Mesenteric fat pad (tissue), 1 donor: ENCODE measurements around the genes CETN1 and YES1.

DNA sequence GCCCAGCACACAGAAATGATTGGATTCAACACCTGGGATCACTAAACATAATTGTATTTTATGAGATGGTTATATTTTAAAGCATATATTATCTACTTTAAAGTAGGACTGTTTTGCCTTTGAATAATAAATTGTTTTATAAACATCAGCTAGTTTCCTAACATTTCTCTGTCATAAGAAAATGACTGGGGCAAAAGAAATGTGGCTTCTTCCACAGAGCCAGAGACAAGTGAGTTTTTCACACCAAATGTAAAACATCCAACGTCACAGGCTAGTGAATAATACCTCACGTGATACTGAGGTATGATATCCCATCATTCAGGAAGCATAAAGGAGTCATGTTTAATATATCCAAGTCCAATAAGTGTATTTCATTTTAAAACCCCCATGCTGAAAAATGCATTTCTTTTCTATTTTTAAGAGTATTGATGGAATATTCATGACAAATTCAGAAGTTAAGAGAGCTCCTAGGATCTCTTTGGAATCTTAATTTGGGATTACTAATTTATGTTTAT lies 5.9 kb downstream of the COLEC12 start:
- PRO-cap = no peak

DNA sequence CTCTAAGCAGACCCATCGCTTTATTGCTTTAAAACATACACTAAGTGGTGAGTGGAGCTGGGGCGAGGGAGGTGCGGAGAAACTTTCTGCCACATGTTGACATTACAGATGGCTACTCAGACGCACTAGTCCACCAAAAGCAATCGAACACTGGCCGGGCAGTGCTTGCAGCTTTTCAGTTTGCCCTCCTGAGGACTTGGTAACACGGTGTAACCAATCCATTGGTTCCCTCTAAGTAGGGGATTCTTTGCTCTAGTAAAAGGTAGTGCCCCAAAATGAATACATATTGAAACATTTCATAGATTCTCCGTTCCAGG lies 954 bp upstream of the COLEC12 start:
- PRO-cap = no peak

GRCh38 chr18:580005-580594 lies at the start of gene CETN1:
Gene CETN1, plus strand, starts transcription at chr18:580380.
- PRO-cap = no peak

- PRO-cap = no peak
Measured at GRCh38 chr18:798524-799374, 13.3 kb downstream of the YES1 start.

DNA sequence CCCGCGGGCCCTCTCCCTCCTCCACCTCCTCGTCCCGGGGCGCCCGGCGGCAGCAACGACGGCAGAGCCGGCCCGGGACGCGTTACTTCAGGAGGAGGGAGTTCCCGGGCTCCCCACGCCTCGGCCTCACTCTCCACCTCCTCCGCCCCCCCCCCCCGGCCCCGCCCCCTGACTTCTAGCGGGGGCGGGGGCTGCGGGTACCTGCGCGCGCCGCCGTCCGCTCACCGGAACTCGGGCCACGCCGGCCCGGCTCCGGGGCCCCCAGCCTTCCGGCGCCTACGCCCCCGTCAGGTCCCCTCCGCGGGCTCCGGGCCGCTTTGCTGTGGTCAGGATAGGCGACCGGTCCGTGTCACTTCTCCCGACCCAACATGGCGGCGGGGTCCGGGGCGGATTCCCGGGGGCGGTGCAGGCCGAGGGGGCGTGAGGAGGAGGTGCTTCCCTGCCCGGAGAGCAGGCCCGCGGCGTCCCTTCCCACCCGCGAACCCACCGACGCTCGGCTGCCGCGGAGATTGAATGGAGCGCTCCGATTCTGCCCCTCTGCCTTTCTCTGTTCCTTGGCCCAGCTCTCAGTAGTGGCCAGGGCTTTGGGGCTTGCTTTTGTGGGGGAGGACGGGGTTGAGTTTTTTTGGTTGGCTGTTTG lies at the start of gene YES1:
Gene YES1 (minus strand): TSS at position 60 of the 640 bp plus-strand sequence.
- PRO-cap = bidirectional peak, plus-strand start at position 229 of the sequence, minus-strand start at position 60 of the sequence

- PRO-cap = no peak
Measured at GRCh38 chr18:814366-815231, 2.6 kb upstream of the YES1 start.

GRCh38 chr18:1392106-1392474 lies 487.4 kb downstream of the ADCYAP1 start:
- PRO-cap = no peak

- PRO-cap = no peak
Measured at GRCh38 chr18:2087949-2088272, 483.4 kb downstream of the METTL4 start.

- PRO-cap = no peak
Measured at GRCh38 chr18:2589345-2589738, 18.0 kb downstream of the NDC80 start.

GRCh38 chr18:2657192-2657498 lies 1.6 kb downstream of the SMCHD1 start:
- PRO-cap = no peak

DNA sequence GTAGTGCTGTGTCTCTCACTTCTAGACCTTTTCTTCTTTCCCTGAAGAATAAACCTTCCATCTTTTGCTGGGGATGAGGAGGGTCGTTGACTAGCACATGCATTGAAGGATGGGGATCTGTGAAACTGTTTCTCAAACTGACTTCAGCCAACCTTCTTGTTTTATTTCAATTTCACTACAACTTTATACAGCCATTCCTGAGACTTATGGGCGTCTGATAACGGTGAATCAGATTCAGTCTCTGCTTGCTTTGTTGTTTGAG lies 65.3 kb downstream of the SMCHD1 start:
- PRO-cap = no peak

- PRO-cap = no peak
Measured at GRCh38 chr18:2734072-2734995, 78.8 kb downstream of the SMCHD1 start.

DNA sequence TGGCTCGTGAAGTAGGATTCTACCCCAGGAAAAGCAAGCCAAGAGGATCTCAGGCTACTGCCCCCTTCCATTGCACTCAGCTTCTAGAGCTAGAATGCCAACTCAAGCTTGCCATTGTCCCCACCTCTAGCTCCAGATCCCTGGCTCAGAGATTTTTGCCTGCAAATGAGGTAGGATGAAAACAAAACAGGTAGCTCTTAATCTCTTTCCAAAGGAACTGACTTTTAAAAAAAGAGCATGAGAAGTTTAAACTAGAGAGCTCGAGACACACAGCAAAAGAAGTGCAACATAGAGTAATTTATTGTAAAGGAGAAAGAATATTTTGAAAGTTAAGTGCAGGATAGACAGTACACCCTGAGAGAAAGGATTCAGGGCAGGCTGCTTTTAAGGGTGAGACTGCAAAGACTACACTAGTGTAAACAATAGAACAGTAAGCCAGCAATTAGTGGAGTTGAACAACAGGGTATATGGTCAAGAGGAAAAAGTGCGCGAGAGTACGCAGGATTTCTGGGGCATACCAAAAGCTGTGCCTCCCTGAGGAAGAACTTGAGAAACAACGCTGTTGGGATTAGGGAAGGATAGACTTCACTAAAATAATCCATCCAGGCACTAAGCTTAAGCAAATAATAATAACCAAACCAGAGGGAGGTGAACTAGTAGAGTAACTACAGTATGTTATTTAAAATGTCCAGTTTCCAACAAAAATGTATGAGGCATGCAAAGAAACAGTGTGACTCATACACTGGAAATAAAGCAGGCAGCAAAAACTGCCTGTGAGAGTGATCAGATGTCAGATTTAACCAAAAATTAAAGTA lies 40.8 kb upstream of the EMILIN2 start:
- PRO-cap = no peak

DNA sequence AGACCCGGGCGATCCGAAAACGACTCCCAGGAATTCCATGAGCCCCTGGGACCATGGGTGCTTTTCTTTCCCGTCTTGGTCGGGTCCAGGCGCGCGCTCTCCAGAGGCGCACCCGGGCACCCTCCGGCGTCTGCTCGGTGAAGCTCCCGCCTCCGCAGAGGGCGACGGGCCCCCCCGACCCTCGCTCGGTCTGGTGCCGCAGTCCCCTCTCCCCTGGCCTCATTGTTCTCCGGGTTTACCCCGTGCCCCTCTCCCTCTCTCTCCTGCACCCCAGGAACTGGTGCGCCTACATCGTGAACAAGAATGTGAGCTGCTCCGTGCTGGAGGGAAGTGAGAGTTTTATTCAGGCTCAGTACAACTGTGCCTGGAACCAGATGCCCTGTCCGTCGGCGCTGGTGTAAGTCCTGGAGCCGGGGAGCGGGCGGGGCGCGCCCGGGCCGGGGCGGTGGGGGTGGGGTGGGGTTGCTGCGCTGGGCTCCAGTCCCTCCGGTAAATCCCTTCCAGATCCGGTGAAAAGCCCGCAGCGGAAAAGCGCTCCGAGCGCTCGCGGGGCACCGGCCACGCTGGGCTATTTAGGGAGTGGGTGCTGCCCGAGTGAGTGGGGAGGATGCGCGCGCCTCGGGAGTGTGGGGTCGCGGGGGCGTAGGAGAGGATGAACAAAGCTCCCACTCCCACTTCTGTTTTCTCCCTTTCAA lies 876 bp downstream of the EMILIN2 start:
- PRO-cap = no peak

GRCh38 chr18:2881416-2882313 lies 34.9 kb downstream of the EMILIN2 start:
- PRO-cap = no peak

GRCh38 chr18:2901270-2902144 lies 54.7 kb downstream of the EMILIN2 start:
- PRO-cap = no peak

GRCh38 chr18:2964277-2965010 lies 48.5 kb downstream of the LPIN2 start:
- PRO-cap = no peak

DNA sequence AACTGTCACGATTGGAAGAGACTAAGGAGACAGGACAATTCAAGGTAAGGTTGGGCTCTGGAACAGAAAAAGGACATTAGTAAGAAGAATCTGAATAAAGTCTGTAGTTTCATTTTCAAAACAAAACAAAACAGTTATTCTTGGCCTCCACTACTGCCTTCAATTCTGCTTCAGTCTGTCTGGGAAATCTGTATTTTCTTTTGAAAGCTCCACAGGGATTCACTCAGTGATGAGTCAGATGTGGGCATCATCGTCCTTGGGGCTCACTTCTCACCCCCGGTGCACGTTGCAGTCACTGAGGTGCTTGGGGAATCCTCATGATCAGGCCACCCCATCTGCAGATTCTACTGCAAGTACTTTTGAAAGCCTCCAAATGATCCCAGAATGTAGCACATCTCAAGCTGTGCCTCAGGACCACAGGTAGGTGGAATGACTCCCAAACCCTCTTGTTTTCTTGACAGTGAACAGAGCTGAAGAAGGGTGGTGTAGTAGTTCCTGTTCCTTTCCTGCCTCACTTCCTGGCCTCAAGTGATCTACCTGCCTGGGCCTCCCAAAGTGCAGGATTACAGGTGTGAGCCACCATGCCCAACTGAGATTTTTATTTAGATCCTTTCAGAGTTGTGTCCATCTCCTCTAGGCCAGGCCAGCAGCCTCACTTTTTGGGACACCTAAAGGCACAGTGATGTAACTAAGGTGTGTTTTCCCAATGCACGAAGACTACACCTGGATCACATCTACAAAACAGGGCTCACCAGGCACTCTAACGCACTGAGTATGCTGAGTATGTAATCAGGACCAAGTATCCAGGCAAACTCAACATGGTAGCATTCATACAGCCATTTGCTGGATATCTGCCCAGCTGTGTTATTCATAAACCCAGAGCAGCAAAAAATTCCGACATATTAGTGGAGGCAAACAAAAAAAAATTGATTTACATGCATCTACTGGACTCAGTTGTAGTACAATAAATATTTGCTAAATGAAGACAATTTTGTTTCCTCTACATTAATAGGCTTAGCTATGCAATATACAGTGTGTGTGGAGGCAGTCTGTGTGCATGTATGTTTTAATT lies 34.1 kb downstream of the LPIN2 start:
- PRO-cap = no peak

DNA sequence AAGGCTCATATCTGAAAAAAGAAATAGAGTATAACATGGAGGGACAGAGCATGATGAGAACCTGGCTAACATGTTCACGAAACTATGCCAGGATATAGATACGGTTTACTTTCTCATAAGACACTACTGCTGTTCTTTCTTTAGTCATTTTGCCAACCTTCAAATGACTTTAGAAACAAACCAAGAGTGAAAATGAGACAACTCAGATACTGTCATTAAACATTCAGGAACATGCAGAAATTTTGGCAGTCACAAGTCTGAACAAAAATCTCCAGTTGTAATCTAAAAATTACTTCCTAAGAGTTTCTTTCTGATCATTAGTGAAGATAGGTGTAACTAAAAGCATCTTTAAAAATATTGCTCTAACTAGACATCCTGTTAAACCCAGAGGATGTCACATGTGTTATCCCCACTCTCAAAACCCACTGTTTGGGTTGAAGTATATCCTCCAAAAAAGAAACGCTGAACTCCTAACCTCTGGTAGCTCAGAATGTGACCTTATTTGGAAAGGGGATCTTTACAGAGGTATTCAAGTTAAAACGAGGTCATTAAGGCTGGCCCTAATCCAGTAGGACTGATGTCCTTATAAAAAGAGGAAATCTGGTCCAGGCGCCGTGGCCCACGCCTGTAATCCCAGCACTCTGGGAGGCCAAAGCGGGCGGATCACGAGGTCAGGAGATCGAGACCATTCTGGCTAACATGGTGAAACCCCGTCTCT lies 14.1 kb downstream of the LPIN2 start:
- PRO-cap = no peak

- PRO-cap = no peak
Measured at GRCh38 chr18:3114088-3114566, 101.2 kb upstream of the LPIN2 start.